Endothelial cell of umbilical vein (primary cell): ENCODE measurements around a stretch of chr11.

DNA sequence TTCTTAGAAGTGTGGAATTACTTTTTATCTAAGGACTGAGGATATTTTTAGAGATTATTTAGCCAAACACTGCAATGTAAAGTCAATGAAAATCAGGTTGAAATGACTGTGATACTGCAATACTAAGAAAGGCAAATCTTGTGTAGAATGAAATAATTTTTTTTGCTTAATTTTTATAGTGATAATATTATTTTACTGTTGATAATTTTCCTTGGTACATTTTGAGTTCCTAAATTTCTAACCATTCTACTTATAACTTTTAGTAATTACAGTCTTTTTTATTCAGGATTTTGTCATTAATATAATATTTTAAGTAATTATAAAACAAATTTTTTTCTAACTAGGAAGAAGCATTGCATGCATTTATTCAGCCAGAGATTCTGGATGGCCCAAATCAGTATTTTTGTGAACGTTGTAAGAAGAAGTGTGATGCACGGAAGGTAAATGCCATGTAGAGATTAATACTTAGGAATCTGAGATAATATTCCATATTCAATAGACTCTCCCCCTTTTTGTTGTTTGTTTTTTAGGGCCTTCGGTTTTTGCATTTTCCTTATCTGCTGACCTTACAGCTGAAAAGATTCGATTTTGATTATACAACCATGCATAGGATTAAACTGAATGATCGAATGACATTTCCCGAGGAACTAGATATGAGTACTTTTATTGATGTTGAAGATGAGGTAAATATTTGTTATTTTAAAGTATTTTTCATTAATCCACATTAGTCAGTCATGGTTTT, 78.2 kb downstream of the USP47 start:
- PRO-cap = no peak
CAGE:
- cytosol, long polyA minus RNA = start-site peak on the plus strand centred at position 662 of the sequence, 41 bp wide, 29 reads
- cytosol, long polyA plus RNA = no peak
- long polyA plus RNA = no peak
- nucleus, long polyA minus RNA = no peak
- nucleus, long polyA plus RNA = no peak

GRCh38 chr11:11944376-11944850, 64.0 kb downstream of the DKK3 start:
- PRO-cap = no peak
CAGE:
- cytosol, long polyA minus RNA = no peak
- cytosol, long polyA plus RNA = no peak
- long polyA plus RNA = no peak
- nucleus, long polyA minus RNA = no peak
- nucleus, long polyA plus RNA = no peak

- PRO-cap = no peak
CAGE:
- cytosol, long polyA minus RNA = no peak
- cytosol, long polyA plus RNA = no peak
- long polyA plus RNA = no peak
- nucleus, long polyA minus RNA = no peak
- nucleus, long polyA plus RNA = no peak
Observed at GRCh38 chr11:11947693-11948210, 60.7 kb downstream of the DKK3 start.

DNA sequence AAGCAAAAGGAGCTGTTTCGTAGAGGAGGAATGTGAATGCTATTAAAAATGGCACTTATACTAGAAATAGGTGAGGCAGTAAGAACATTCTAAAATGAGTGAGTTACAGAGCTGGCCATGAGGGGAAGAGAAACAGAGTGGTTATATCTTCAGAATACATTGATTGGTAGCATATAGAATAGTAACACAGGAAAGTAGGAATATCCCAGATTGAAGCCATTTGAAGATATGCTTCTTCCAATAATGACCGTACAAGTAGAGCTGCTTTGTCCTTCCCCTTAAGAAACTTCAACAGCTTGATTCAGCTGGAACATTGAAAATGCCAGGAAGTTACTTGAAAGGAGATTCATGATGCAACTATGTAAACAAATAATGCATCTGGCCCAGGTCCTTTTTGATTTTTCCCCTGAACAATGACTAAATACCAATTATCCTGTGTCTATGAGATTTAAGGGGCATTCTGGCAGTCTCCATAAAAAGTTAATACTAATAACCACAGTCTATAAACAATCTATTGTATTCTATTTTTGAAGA, 3.0 kb downstream of the DKK3 start:
- PRO-cap = unidirectional peak, minus-strand start at position 293 of the sequence
CAGE:
- cytosol, long polyA minus RNA = no peak
- cytosol, long polyA plus RNA = no peak
- long polyA plus RNA = no peak
- nucleus, long polyA minus RNA = no peak
- nucleus, long polyA plus RNA = no peak

DNA sequence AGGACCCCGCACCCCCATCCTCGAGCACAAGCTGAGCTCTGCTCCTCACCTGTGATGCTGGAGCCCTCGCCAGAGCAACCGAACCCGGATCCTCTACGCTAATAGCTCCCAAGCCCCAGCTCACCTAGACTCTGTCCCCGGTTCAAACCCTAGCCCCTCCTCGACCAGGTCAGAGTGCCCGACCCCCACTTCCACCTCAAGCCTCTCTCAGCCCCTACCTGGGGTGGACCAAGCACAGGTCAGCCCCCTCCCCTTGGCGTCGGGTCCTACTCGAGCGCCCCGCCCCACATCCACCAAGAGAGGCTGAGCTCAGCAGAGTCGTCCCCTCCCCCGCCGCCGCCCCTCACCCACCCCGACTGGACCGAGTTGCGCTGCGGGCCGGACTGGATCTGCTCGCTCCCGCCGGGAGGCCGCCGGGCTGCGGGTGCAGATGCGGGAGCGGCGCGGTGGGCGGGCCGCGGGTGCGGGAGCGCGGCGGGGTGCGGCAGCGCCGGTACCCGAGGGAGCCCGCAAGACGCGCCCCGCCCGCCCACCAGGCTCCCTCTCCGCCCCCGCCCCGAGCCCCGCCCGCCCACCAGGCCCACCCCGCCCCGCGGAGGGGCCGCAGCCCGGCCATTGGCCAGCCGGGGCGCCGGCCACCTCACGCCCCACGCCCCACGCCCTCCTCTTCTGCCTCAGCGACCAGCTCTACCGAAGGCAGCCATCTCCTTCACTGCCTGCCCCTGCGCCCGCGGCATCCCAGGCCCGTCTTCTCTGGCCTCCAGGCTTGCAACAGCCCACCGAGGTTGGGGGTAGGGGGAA, 595 bp upstream of the DKK3 start:
- PRO-cap = bidirectional peak, plus-strand start at position 666 of the sequence, minus-strand start at position 516 of the sequence
CAGE:
- cytosol, long polyA minus RNA = start-site peak on the minus strand centred at position 243 of the sequence, 27 bp wide, 19 reads; start-site peak on the minus strand centred at position 515 of the sequence, 8 bp wide, 51 reads
- cytosol, long polyA plus RNA = start-site peak on the minus strand centred at position 469 of the sequence, 99 bp wide, 68 and 866 reads in 2 replicates
- long polyA plus RNA = start-site peak on the minus strand centred at position 197 of the sequence, 92 bp wide, 92 and 61 reads in 2 replicates; start-site peak on the minus strand centred at position 452 of the sequence, 134 bp wide, 1,564 and 897 reads in 2 replicates
- nucleus, long polyA minus RNA = start-site peak on the minus strand centred at position 187 of the sequence, 197 bp wide, 194 reads; start-site peak on the minus strand centred at position 475 of the sequence, 98 bp wide, 434 reads
- nucleus, long polyA plus RNA = start-site peak on the minus strand centred at position 225 of the sequence, 141 bp wide, 81 and 45 reads in 2 replicates; start-site peak on the minus strand centred at position 511 of the sequence, 25 bp wide, 208 and 258 reads in 2 replicates

DNA sequence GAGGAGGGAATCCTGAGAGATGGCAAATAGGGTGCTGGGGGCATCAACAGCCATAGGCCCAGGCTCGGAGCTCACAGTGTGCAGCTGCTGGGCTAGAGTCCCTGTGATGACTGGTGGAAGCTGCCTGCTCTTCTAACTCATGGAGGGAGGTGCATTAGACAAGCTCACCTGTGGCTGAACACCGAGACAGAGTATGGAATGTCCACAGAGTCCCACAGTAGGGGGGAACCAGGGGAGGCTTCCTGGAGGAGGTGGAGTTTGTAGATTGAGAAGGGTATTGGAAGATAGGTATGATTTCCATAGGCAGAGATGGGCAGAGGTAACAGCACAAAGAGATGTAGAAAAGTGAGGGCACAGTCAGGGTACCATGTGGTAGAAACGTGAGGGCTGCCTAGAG, 9.9 kb downstream of the MICAL2 start:
- PRO-cap = no peak
CAGE:
- cytosol, long polyA minus RNA = no peak
- cytosol, long polyA plus RNA = no peak
- long polyA plus RNA = no peak
- nucleus, long polyA minus RNA = no peak
- nucleus, long polyA plus RNA = no peak

GRCh38 chr11:12136649-12137691, 26.6 kb downstream of the MICAL2 start:
- PRO-cap = no peak
CAGE:
- cytosol, long polyA minus RNA = no peak
- cytosol, long polyA plus RNA = no peak
- long polyA plus RNA = no peak
- nucleus, long polyA minus RNA = no peak
- nucleus, long polyA plus RNA = no peak

DNA sequence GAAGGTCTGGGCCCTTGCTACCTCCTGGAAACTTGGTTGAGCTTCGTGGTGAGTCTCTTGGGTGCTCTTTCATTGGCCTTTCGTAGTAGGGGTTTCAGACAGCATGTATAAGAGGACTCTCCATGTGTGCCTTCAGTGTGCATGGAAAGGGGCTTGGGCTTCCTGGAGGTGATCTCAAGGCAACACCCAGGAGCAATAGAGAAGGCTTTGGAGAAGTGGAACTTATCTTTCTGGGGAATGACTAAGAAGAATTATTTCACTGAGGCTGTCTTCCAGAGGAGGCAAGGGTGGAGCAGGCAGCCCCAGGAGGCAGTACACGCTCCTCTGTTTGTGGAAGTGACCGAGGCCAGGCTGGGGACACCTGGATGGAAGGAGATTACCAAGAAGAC, 45.8 kb downstream of the MICAL2 start:
- PRO-cap = no peak
CAGE:
- cytosol, long polyA minus RNA = no peak
- cytosol, long polyA plus RNA = no peak
- long polyA plus RNA = no peak
- nucleus, long polyA minus RNA = no peak
- nucleus, long polyA plus RNA = no peak

- PRO-cap = no peak
CAGE:
- cytosol, long polyA minus RNA = no peak
- cytosol, long polyA plus RNA = no peak
- long polyA plus RNA = no peak
- nucleus, long polyA minus RNA = no peak
- nucleus, long polyA plus RNA = no peak
Observed at GRCh38 chr11:12156714-12157595, 46.6 kb downstream of the MICAL2 start.

DNA sequence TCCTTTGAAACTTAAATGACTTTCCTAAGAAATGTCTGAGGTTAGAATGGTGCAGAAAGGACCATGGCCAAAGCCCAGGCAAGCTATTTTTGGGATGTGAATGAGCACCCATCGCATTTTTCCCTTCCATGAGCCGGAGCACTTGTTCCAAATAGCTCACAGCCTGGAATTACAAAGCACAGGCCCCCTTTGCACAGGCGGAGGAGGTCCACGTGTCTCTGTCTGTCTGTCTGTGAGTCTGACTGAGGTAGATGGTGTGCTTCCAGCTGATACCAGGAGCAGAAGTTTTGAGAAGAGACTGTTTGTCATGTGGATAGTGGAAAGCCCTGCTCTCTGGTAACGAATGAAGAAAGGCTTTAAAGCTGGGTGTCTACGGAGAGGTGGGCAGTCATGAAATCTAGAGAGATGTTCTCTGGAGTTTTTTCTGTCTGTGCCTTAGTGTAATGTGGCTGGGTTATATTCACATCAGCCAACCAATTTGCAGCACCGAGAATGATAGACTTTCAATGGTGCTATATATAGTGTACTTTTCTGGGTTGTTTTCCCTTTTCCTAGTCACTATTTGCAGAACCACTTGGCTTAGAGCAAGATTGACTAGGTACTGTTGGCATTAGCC, 50.9 kb downstream of the MICAL2 start:
- PRO-cap = no peak
CAGE:
- cytosol, long polyA minus RNA = no peak
- cytosol, long polyA plus RNA = no peak
- long polyA plus RNA = no peak
- nucleus, long polyA minus RNA = no peak
- nucleus, long polyA plus RNA = no peak

DNA sequence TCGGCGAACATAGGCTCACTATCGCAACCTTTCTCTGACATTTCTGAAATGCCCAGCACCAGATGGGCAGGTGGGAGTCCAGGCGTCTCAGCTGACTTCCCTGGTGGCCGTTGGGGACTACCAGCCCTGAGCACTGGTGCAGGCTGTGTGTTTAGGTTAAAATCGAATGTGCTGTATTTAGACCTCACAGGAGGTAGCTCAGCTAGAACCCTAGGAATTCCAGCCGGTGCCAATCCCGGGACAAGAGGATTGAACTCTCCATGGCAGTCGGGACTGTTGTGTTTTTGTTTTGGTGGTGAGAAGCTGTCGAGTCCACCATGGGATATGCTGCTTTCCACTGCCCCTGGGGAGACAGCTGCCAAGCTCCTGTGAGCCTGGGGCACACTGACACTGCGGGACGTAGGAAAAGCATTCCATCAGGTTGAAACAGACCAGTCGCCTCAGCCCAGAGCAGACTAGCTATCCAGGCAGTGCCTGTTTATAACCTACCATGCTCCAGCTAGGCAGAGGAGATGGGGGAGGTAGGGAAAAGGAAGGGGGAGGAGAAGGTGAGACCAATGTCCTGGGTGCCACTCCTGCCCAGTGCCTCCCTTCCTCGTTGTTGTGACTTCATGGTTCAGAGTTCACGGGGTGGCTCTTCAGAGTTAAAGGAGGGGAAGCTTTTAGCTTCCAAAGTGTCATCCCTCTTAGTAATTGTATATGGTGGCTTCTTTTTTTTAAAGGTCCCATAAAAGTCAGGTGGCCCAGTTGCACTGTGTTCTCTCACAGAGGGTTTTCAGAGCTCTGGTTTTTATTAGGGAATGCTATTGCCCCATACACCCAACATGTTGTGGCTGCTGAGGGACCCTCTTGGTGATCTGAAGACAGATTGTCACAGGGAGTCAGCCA, 53.0 kb downstream of the MICAL2 start:
- PRO-cap = no peak
CAGE:
- cytosol, long polyA minus RNA = no peak
- cytosol, long polyA plus RNA = no peak
- long polyA plus RNA = no peak
- nucleus, long polyA minus RNA = no peak
- nucleus, long polyA plus RNA = no peak

- PRO-cap = no peak
CAGE:
- cytosol, long polyA minus RNA = no peak
- cytosol, long polyA plus RNA = no peak
- long polyA plus RNA = no peak
- nucleus, long polyA minus RNA = no peak
- nucleus, long polyA plus RNA = no peak
Observed at GRCh38 chr11:12178962-12179442, 68.6 kb downstream of the MICAL2 start.

- PRO-cap = no peak
CAGE:
- cytosol, long polyA minus RNA = no peak
- cytosol, long polyA plus RNA = no peak
- long polyA plus RNA = no peak
- nucleus, long polyA minus RNA = no peak
- nucleus, long polyA plus RNA = no peak
Observed at GRCh38 chr11:12234369-12234759, 124.0 kb downstream of the MICAL2 start.

DNA sequence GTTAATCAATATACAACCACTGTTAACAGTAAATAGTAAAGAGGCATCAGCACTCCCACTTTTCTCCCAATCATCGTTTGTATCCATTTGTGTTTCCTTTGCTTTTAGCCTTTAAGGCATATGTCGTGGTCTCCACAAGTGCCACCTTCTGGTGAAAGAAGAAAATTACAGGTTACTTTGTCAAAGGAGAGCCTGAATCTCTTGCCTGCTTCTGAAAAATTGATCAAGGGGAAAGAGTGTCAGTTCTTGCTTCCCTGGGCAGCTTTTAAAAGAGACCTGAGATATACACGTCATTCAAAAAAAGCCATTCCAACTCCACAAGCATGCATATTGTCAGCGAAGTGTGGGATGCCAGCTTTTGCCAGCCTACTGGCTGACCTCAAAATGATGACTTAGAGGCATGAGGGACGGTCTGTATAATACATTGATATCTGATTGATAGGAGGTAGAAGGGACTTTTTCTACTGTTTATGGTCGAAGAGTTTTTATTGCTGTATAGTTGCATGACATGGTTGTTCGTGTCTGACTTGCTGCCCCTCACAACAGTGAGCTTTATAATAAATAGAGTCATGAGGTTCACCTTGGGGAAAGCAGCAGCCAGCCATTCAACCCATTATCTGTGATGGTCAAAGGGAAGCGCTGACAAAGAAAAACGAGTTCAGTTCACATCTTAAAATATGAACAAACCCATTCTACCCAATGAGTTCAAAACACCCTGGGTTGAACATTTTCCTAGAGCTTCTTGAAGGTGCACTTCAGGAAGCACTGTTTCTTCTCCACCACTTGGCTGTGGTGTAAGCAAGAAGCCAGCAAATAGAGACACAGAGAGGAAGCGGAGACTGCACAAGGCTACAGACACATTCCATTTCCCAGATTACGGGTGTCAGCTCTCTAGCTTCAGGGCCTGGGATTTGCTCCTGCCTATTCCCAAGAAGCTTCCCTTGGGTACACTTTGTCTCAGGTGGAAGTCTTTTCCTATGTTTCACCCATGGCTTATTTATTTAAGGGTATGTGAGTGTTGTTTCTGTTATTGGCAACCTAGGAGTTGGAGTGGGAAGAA, 126.5 kb downstream of the MICAL2 start:
- PRO-cap = no peak
CAGE:
- cytosol, long polyA minus RNA = no peak
- cytosol, long polyA plus RNA = no peak
- long polyA plus RNA = no peak
- nucleus, long polyA minus RNA = no peak
- nucleus, long polyA plus RNA = no peak

DNA sequence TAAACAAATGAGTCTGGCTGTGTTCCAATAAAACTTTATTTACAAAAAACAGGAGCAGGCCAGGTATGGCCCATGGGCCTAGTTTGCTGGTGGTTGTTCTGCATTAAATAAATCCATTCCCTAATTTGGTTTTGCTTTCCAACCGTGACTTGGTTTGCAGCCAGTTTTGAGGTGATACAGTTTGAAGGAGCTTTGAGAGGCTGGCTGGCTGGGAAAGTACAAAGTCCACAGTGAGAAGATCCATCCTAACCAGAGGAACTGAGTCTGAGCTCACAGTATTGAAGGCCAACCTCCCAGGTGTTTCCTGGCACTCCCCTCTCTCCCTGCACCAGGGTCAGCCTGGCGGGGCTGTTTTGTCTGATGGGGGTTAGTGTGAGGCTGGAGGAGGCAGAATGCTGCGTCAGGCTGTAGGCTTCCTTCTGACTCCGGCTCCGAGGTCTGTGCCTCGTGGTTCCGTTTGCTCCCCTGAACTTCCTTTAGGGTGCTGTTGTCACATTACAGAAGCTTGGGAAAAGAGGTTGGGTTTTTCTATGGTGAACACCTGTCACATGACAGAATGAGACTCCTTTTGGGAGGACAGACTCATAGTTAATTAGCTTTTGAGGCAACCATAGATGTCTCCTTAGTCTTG, 129.6 kb downstream of the MICAL2 start:
- PRO-cap = bidirectional peak, plus-strand start at position 417 of the sequence, minus-strand start at position 168 of the sequence
CAGE:
- cytosol, long polyA minus RNA = no peak
- cytosol, long polyA plus RNA = no peak
- long polyA plus RNA = no peak
- nucleus, long polyA minus RNA = no peak
- nucleus, long polyA plus RNA = no peak

- PRO-cap = no peak
CAGE:
- cytosol, long polyA minus RNA = no peak
- cytosol, long polyA plus RNA = no peak
- long polyA plus RNA = no peak
- nucleus, long polyA minus RNA = no peak
- nucleus, long polyA plus RNA = no peak
Observed at GRCh38 chr11:12321247-12321744, 56.1 kb upstream of the PARVA start.

DNA sequence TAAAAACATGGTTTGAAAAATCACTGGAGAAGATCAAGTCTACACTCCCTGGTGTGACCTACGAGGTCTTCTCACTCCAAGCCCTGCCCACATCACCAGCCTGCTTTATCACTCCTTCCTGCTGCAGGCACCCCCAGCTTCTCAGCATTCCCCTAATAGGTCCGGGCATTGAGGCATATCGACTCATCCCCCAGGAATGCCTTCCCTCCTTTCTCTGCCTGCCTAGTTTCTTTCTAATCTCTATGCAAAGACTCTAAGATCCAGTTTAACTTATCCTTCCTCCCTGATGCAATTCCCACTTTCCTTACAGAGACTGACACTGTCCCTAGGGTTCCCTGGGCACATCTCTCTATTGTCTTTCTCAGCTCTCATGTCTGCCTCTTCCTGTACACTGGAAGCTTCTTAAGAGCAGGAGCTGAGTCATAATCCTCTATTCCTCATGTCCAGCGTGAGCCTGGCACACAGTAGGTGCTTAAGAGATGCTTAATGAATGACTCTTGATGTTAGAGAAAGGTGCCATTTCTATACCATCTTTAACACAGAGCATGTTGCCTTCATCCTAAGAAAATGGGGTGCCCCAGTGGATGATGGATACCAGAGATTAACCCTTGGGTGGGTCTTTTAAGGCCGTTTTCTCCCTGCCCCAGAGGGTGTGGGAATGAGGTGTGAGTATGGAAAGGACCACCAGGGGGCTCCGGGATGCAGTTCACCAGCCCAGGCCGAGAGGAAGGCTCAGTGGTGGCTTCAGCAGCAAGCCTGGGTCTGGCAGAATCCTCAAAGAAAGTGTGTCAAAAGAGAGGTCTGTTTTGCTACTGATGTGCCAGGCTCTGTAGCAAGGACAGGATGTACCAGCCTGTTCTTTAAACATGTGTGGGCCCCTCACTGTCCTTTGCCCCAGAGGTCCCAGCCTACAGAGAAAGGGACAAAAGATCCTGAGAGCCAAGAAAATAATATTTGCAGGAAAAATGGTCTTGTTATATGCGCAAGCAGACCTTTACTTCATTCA, 34.7 kb downstream of the PARVA start:
- PRO-cap = no peak
CAGE:
- cytosol, long polyA minus RNA = no peak
- cytosol, long polyA plus RNA = no peak
- long polyA plus RNA = no peak
- nucleus, long polyA minus RNA = no peak
- nucleus, long polyA plus RNA = no peak

DNA sequence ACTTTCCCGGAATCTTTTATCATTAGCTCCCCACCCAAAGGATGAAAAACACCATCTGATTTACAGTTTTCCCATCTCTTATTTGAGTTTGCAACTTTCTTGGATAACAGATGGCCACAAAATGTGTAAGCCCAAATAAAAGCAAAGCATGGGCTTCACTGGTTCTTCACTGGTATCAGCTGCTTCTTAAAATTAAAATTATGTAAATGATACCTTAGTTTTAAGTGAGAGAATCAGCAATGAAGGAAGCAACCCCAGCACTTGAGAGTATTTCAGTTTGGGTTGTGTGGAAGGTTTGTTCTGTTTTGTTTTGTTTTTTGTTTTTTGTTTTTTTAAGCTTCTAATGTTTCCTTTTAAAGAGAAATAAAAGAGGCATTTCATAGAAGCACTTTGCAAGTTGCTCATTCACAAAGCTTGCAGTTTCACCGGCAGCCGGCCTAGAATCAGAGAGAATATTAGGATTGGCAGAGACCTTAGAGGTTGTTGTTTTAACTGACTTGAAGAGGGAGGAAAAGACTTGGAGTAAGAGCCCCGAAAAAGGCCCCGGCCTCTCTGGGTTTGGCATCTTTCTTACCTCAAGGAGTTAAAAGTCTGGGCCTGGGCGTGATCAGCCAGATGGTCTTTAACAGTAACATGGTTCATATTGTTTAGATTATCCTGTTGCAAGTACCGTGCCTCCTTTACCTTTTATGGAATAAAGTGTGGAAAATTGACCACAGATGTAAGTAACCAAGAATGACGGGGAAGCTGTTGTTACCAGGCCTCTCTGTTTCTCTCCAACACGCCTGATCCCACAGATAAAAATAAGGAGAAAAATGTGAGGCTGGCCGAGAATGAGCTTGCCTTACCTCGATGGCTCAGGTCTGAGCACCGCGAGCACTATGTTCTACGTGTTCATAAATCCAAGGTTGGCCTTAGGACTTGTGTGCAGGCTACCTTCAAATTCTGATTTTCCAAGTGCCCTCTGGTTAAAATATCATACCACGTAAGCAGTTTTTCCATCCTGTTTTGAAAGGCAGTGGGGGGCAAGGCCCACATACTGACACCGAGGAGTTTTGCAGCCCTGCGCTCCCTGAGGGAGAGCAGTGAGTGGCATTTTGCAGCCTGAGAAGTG, 56.2 kb downstream of the PARVA start:
- PRO-cap = no peak
CAGE:
- cytosol, long polyA minus RNA = no peak
- cytosol, long polyA plus RNA = no peak
- long polyA plus RNA = no peak
- nucleus, long polyA minus RNA = no peak
- nucleus, long polyA plus RNA = no peak

DNA sequence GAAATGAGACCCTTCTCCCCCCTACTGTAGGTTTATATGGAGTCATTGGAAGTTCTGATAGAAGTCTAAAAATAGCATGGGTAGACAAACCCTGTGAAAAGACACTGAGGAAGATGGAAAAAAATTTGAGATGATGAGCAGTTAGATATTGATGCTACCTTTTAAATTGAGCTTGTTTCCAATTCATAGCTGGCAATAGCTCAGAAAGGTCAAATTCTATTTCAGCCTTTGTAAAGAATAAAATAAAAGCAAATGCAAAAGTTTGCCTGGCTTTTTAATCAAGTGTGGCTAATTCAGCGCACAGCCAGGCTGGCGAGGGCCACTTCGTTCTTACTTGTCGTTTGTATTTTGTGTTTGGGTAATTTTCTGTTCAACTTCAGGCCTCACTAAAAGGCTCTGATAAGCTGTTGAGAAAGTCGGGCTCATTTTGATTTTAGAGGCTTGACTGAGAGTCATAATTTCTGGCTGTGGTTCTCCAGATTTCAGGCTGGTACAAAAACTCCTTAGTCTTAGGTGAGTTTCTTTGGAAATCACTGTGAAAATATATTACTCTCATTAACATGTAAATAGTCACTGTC, 20.7 kb downstream of the TEAD1 start:
- PRO-cap = no peak
CAGE:
- cytosol, long polyA minus RNA = no peak
- cytosol, long polyA plus RNA = no peak
- long polyA plus RNA = no peak
- nucleus, long polyA minus RNA = no peak
- nucleus, long polyA plus RNA = no peak

DNA sequence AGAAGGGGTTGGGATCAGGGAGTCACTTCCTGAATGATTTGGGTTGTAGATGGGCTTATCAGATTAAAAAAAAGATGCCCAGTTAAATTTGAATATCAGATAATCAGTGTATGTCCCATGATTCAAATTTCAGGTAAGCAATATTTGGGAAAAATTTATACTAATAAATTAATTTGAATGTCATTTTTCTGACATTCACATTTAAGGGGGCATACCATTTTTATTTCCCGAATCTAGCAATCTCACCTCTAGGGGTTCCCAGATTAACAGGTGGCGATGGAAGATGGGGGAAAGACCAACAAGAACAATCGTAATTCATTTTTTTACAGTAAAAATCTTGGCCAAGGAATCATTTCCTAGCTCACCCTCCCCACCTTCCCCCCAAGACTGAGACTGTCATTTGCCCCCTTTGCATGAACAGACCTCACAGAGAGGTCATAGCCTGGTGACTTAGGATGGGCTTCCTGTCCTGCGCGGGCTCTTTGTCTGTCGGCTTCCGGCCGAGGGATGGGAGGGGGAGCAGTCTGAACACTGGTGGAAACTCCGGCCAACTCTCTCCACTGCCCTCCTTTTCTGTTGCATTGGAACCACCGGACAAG, 41.5 kb downstream of the TEAD1 start:
- PRO-cap = no peak
CAGE:
- cytosol, long polyA minus RNA = no peak
- cytosol, long polyA plus RNA = no peak
- long polyA plus RNA = no peak
- nucleus, long polyA minus RNA = no peak
- nucleus, long polyA plus RNA = no peak